ENCODE data around the gene C2CD4B.

- RAMPAGE, long total RNA, result no peak
- RRBS, result no CpG with 5 or more reads among the region's 4 CpGs
Observed at GRCh38 chr15:61096930-61097574, 132.1 kb downstream of the RORA start.

DNA sequence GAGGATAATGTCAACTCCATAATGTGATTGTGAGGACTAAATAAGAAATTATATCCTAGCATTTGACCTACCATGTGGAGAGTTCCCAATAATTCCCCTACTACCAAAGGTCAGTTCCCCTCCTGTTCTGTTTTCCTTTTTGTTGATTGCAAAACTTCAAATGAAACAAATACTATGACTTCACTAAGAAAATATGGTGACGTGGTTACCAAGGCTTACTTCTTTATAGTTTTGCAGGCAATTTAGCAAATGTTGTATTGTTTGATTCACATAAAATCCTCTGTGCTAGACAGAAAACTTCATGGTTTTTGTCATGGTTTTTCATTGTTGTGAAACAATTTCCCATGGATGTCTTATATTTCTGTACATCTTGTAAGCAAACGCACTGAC lies 153.9 kb upstream of the RORA start:
- RAMPAGE, long total RNA, result no peak
- RRBS, result no CpG with 5 or more reads among the region's 2 CpGs

DNA sequence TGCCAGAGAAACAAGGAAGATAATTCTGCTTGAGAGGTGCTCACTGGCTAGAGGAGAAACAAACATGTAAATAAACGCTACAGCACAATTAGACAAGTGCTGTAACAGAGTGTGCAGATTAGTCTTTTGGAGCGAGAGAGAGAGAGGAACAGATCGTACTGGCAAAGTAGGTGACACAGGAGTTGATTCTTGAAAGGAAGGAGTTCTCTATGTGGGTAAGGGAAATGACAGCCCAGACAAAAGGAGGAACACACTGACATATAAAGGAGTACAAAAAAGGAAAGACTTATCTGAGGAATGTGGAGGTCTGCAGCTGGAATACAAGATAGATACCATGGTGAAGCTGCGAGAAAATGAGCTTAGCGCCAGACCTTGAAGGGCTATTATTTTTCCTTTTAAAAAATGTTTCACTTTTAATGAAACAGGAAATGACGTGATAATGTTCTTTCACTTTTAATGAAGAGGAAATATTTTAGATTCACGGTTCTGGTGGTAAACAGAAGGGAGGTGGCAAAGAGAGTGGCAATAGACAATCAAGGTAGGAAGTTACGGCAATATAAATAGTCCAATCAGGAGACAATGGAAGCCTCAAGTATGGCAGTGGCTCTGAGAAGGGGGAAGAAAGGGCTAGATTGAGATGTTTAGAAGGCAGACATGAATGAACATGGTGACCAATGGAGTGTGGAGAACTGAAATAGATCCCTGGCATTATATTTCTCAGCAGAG lies 202.9 kb downstream of the VPS13C start:
- RAMPAGE, long total RNA, result no peak
- RRBS, result no CpG with 5 or more reads among the region's 8 CpGs

GRCh38 chr15:61874796-61875144 lies 185.5 kb downstream of the VPS13C start:
- RAMPAGE, long total RNA, result no peak
- RRBS, result no CpG with 5 or more reads among the region's 1 CpG

GRCh38 chr15:62112641-62113500 lies 46.1 kb downstream of the C2CD4A start:
- RAMPAGE, long total RNA, result no peak
- RRBS, result no CpG with 5 or more reads among the region's 10 CpGs

- RAMPAGE, long total RNA, result no peak
- RRBS, result 8% methylated on average over 6 of the region's 33 CpGs
Observed at GRCh38 chr15:62165131-62165885, at the start of gene C2CD4B. Gene C2CD4B, minus strand, starts transcription at chr15:62165285.

DNA sequence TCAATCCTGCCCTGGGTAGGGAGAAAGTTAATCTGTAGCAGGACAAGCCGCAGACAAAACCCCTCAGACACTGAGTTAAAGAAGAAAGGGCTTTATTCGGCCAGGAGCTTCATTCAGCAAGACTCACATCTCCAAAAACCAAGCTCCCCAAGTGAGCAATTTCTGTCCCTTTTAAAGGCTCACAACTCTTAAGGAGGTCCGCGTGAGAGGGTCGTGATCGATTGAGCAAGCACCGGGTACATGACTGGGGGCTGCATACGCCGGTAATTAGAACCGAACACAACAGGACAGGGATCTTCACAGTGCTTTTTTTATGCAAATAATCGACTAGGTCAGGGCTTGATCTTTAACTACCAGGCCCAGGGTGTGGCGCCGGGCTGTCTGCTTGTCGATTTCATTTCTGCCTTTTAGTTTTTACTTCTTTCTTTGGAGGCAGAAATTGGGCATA lies 95.2 kb upstream of the TLN2 start:
- RAMPAGE, long total RNA, result no peak
- RRBS, result no CpG with 5 or more reads among the region's 14 CpGs

- RAMPAGE, long total RNA, result no peak
- RRBS, result no CpG with 5 or more reads among the region's 3 CpGs
Observed at GRCh38 chr15:62439671-62440095, 49.3 kb downstream of the TLN2 start.

GRCh38 chr15:62474462-62475517 lies 84.4 kb downstream of the TLN2 start:
- RAMPAGE, long total RNA, result no peak
- RRBS, result no CpG with 5 or more reads among the region's 16 CpGs

- RAMPAGE, long total RNA, result no peak
- RRBS, result no CpG with 5 or more reads among the region's 9 CpGs
Observed at GRCh38 chr15:62647009-62647635, 256.8 kb downstream of the TLN2 start.

GRCh38 chr15:62755263-62755829 lies 287.2 kb upstream of the TPM1 start:
- RAMPAGE, long total RNA, result no peak
- RRBS, result no CpG with 5 or more reads among the region's 12 CpGs

DNA sequence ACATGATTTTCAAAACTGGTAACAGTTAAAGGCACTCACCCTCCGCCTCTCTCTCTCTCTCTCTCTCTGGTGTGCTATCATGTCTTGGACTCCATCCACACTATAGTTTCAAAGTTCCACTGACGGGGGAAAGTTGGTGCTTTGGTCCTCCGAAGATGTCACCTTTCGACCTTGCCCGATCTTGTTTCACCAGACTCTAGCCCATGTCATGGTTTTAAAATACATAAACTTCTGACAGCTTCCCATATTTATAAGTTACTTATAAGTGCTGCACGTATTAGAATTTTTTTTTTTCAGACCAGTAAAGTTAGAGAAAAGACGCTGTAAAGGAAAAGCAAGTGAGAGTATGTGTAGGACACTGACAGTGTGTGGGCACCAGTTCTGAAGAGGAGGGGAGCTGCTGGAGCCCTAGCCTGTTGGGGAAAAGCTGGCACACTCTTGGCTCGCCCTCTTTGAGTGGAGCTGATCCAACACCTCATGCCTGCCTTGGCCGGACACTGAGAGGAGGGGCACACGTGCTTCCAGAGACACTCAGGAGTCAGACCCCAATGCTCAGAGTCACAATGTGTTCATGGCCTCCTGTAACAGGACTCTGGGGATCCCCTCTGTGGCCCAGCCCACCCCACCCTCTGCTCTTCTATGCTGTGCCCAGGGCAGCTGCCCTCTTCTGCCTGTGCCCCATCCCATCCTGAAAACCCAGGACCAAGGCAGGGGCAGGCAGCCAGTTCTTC lies 200.5 kb upstream of the TPM1 start:
- RAMPAGE, long total RNA, result no peak
- RRBS, result no CpG with 5 or more reads among the region's 10 CpGs

DNA sequence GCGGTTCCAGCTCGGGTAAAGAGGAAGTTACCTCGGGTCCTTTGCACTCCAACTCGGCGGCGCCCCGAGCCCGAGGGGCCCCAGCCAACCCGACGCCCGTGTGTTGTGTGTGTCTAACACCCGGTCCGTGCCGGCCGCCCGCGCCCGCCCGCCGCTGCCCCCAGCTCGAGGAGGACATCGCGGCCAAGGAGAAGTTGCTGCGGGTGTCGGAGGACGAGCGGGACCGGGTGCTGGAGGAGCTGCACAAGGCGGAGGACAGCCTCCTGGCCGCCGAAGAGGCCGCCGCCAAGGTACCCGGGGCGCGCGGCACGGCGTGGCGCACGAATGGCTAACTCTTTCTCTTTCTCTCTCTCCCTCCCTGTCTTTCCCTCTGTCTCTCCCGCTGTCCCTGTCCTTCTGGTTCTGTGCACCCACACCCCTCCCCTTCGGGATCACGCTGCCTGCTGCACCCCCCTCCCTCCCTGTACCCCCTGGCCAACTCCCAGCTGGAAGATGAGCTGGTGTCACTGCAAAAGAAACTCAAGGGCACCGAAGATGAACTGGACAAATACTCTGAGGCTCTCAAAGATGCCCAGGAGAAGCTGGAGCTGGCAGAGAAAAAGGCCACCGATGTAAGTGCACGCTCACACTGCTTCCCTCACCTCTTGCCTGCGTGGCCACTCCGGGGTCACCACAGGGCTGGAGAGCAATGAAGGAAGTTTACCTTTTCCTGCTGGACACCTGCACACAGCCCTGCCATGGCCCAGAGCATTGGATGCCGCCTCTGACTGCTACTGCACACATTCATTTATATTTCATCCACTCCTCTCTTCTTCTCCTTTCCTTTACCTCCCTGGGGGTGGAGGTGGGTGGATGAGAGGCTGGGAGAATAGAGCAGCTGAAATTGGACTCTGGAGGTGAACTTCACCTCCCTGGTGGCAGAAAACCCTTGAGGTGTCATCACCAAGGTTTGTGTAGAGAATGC lies 1.3 kb downstream of the TPM1 start:
- RAMPAGE, long total RNA, result start-site peak on the minus strand centred at position 416 of the sequence, 123 bp wide, 15 and 50 reads in 2 replicates; start-site peak on the minus strand centred at position 589 of the sequence, 33 bp wide, 6 and 246 reads in 2 replicates
- RRBS, result 2% methylated on average over 18 of the region's 50 CpGs

- RAMPAGE, long total RNA, result no peak
- RRBS, result no CpG with 5 or more reads among the region's 6 CpGs
Observed at GRCh38 chr15:63044506-63045242, 2.1 kb downstream of the TPM1 start.

GRCh38 chr15:63061557-63062094 lies 19.1 kb downstream of the TPM1 start:
- RAMPAGE, long total RNA, result no peak
- RRBS, result no CpG with 5 or more reads among the region's 4 CpGs

DNA sequence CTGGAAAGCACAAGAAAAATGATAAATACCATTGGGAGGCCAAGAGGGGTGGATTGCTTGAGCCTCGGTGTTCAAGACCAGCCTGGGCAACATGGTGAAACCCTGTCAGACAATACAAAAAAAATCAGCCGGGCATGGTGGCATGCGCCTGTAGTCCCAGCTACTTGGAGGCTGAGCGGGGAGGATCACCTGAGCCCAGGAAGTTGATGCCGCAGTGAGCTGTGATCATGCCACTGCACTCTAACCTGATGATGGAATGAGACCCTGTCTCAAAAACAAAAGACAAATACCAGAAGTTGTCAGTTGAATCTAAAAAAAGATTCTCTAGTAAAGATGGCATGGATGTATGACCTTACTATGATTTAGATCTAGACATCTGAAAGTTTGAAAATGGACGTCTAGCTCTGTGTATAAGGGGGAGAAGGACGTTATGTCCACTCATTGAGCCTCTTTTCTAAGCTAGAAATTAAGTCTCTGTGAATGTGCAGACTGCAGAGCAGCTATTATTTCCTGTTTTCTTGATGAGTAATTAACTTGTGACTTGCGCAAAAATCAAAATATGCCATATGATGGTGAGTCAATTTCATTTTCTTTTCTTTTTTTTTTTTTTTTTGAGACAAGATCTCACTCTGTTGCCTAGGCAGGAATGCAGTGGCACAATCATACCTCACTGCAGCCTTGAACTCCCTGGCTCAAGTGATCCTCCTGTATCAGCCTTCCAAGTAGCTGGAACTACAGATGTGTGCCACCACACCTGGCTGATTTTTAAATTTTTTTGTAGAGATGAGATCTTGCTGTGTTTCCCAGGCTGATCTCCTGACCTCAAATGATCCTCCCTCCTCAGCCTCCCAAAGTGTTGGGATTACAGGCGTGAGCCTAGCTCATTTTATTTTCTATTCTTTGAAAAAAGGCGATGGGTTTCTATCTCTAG lies 14.1 kb downstream of the LACTB start:
- RAMPAGE, long total RNA, result no peak
- RRBS, result no CpG with 5 or more reads among the region's 10 CpGs

DNA sequence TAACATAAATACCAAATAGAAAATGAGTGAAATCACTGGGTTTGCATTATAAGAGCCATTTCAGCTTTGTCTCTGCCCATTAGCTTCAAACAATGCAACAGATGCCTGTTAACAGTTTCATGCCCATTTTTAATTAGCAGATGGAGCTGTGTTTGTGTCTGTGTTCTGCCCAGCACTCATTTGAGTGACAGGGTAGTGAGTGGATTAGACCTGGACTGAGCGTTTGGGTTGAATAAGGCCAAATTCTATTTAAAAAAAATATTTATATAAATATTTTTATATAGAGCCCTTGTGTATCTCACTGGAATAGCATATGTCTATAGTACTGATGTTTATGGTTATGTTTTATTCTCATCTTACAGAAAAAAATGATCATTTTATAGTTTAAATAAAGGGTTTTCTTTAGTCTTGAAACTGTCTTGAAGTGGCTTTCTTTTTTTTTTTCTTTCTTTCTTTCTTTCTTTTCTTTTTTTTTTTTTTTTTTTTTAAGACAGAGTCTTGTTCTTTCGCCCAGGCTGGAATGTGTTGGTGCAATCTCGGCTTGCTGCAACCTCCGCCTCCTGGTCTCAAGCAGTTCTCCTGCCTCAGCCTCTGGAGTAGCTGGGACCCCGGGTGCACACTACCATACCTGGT lies 7.6 kb downstream of the RAB8B start:
- RAMPAGE, long total RNA, result no peak
- RRBS, result no CpG with 5 or more reads among the region's 5 CpGs

- RAMPAGE, long total RNA, result no peak
- RRBS, result no CpG with 5 or more reads among the region's 5 CpGs
Observed at GRCh38 chr15:63212364-63213182, 23.2 kb downstream of the RAB8B start.

GRCh38 chr15:63246890-63247577 lies 30.4 kb upstream of the APH1B start:
- RAMPAGE, long total RNA, result no peak
- RRBS, result no CpG with 5 or more reads among the region's 1 CpG

- RAMPAGE, long total RNA, result no peak
- RRBS, result no CpG with 5 or more reads among the region's 5 CpGs
Observed at GRCh38 chr15:63260807-63261184, 16.6 kb upstream of the APH1B start.

Data from cardiac muscle cell (in vitro differentiated cells and primary cell).